Lower leg skin (tissue), 2 donors: ENCODE data around the genes TRAPPC5 and ELAVL1.

DNA sequence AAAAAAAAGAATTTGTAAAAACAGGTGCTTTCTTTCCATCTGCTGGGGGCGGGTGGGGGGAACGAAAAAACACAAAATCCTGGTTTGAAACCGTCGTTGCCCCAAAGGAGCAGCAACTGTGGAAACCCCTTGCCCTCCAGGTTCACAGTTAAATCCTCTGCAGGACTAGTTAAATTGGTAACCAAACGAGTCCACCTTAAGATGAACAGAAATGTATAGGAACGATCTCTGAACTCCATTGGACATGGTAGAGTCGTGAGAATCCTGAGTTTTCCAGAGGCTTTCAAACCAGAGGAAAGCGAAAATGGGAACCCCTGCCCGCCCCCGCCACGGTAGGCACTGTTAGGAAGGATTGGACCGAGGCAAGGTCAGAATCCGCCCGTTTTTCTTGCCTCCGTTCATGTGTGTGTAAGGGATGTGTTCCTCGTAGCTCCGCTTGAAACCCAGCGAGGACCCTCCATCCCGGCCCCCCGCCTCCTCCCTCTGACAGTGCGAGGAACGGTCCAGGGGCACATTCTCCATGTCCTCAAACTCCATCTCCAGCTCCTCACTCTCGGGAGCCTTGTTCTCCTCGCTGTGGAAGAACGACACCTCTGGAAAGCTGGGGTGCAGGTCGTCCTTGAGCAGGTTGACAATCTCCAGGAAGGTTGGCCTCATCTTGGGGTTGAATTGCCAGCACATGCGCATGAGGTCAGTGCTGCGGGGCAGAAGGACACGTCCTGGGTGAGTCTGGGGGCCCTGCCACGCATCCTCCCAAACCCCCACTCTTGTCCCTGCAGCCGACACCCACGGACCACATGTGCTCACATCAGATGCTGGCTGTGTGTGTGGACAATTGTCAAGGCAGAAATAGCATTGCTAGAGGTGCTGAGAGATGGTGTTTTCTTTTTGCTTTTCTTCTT is 47.5 kb downstream of the ZNF557 start:
- PRO-cap: no peak
- RAMPAGE, long total RNA, 2 experiments: no peak in any of the 2 experiments

- PRO-cap: no peak
- RAMPAGE, long total RNA, 2 experiments: no peak in any of the 2 experiments
Measured at GRCh38 chr19:7125173-7125688, 55.7 kb downstream of the ZNF557 start.

DNA sequence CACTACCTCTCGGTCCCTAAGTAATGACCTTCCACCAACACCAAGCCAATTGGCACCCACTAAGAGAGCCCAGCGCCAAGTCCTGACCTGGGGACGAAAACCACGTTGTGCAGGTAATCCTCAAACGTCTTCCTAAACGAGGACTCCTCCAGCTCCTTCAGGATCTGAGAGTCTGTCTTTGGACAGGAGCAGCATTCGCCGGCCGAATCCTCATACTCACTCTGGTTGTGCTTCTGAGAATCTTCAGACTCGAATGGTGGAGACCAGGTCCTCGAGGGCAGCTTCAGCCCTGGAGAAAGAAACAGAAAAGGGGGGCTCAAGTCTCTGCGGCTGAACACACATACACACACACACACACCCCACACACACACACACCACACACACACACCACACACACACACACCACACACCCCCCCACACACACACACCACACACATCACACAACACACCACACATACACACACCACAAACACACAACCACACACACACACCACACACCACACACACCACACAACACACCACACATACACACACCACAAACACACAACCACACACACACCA is 83.2 kb downstream of the ZNF557 start:
- PRO-cap: no peak
- RAMPAGE, long total RNA, 2 experiments: no peak in any of the 2 experiments

GRCh38 chr19:7293028-7293711 is 1.0 kb downstream of the INSR start:
- PRO-cap: unidirectional peak, plus-strand start at chr19:7293597
- RAMPAGE, long total RNA, 2 experiments: no peak in any of the 2 experiments

DNA sequence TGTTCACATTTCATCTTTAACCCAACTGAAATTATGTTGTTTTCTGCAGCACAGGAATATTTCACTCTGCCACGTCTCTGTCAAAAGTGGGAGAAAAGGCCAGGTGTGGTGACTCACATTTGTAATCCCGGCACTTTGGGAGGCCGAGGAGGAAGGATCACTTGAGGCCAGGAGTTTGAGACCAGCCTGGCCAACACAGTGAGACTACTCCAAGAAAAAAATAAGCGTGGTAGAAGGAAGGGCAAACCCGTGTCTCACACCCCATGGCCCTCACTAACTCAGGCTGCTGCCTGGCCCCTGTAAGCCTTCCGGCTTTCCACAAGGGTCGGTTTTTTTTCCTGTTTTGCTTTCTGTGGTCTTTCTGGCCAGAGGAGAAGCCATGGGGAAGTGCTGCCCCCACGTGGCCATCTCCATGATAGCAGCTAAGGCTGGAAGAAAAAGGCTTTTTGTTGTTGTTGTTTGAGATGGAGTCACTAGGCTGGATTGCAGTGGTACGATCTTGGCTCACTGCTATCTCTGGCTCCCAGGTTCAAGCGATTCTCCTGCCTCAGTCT is 7.8 kb upstream of the ARHGEF18 start:
- PRO-cap: no peak
- RAMPAGE, long total RNA, 2 experiments: no peak in any of the 2 experiments

- PRO-cap: bidirectional peak, plus-strand start at chr19:7395152, minus-strand start at chr19:7395041
- RAMPAGE, long total RNA, 2 experiments: start-site peak on the plus strand in 2 of 2 experiments, at chr19:7395141-7395179 at its widest, 156 to 189 reads per replicate
Measured at GRCh38 chr19:7394571-7395282, 46.0 kb downstream of the ARHGEF18 start.

- PRO-cap: no peak
- RAMPAGE, long total RNA, 2 experiments: no peak in any of the 2 experiments
Measured at GRCh38 chr19:7519794-7520772, 2.3 kb upstream of the MCOLN1 start.

DNA sequence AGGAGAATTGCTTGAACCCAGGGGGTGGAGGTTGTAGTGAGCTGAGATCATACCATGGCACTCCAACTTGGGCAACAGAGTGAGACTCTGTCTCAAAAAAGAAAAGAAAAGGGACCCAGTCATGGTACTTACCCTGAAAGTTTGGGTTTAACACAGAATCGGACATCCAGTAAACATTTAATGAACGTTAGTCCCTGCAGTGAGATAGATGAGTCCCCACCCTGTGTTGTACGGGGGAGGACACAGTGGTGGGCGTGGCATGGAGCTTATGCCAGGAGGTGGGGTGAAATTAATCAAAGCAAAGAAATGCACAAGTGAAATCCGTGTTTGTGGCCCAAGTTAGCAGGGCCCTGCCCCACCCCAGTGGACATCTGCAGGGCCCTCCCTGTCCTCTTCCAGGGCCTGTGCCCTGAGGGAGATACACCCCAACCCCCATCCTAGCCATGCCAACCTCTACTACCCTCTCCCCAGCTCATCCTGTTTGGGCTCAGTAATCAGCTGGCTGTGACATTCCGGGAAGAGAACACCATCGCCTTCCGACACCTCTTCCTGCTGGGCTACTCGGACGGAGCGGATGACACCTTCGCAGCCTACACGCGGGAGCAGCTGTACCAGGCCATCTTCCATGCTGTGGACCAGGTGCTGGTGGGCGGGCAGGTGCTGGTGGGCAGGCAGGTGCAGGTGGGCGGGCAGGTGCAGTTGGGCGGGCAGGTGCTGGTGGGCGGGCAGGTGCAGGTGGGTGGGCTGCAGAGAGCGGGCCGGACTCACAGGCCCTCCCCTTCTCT is 3.7 kb downstream of the MCOLN1 start:
- PRO-cap: no peak
- RAMPAGE, long total RNA, 2 experiments: no peak in any of the 2 experiments

- PRO-cap: no peak
- RAMPAGE, long total RNA, 2 experiments: no peak in any of the 2 experiments
Measured at GRCh38 chr19:7553483-7553960, 18.0 kb downstream of the PNPLA6 start.

DNA sequence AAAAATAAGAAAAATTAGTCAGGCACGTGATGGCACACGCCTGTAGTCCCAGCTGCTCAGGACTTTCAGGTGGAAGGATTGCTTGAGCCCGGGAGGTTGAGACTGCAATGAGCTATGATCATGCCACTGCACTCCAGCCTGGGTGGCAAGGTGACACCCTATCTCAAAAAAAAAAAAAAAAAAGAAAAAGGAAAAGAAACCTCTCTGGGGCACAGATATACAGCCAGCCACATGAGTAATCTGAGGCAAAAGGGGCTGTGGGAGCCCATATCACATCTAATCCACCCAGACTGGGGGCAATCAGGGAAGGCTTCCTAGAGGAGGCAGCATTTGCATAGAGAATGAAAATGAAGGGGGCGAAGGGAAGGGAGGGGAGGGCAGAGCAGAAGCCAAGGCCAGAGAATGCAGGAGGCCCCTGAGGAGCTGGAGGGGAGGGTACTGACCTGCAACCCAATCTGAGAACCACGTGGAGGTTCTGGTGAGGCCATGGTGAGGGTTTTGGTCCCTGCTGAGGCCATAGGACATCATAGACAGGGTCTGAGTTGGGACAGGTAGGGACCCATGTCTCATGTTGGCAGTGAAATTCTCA is 13.2 kb downstream of the STXBP2 start:
- PRO-cap: no peak
- RAMPAGE, long total RNA, 2 experiments: no peak in any of the 2 experiments

- PRO-cap: bidirectional peak, plus-strand start at chr19:7680861, minus-strand start at chr19:7680743
- RAMPAGE, long total RNA, 2 experiments: start-site peak on the plus strand in 2 of 2 experiments, at chr19:7680823-7680862 at its widest, 15 to 26 reads per replicate
Measured at GRCh38 chr19:7680552-7681330, at the start of gene TRAPPC5. TRAPPC5 (plus strand) TSS chr19:7680833.

DNA sequence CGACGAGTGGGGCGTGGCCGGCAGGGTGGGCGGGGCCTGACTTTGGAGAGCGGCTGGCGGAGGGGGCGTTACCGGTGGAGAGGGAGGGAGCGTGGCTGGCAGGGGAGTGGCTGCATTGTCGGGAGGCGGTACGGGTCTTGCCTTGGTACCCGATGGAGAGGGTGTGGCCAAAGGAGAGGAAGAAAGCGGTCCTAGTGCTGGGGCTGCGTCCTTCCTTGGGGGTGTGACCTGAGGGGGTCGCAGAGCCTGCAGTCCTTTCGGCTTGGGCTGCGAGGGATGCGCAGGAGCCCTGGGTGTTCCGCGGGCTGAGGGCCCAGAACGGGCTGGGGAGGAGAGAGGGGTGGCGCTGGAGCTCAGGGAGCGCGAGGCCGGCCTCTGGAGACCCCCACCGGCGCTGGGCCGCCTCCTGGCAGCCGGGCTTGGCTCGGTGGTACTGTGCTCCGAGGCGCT is 2.0 kb downstream of the PRR36 start:
- PRO-cap: no peak
- RAMPAGE, long total RNA, 2 experiments: no peak in any of the 2 experiments

GRCh38 chr19:7873537-7874102 is 570 bp downstream of the PRR36 start:
- PRO-cap: no peak
- RAMPAGE, long total RNA, 2 experiments: no peak in any of the 2 experiments

DNA sequence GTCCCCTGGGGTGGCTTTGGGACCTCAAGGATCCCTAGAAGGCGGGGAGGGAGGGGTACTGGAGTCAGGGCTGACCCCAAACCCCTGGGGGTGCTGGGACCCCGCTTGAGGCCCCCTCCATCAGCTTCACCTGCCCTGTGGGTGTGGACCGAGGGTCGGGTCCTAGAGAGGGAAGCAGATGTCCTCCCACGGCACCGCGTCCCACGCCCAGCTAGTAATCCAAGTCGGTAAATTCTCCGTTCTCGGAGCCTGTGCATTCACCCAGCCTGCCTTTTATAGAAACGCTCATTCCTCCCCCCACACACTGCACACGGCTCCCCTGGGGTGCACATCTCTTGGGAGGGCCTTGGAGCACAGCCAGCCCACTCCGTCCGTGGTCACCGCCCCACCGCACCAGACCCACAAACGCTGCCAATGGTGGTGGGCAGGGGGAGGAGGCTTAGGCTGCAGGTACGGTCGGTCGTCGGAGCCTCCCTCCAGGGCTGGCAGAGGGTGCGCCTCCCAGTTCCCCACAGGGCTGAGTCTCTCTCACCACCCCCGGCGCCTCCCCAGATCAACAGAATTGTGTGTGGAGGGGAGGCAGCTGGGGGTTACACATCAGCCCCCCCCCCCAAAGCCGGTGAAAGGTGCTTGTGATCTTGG is 2.2 kb downstream of the CTXN1 start:
- PRO-cap: no peak
- RAMPAGE, long total RNA, 2 experiments: no peak in any of the 2 experiments

- PRO-cap: no peak
- RAMPAGE, long total RNA, 2 experiments: no peak in any of the 2 experiments
Measured at GRCh38 chr19:7931248-7932293, 5.6 kb upstream of the CTXN1 start.

- PRO-cap: no peak
- RAMPAGE, long total RNA, 2 experiments: no peak in any of the 2 experiments
Measured at GRCh38 chr19:7969565-7969878, 26.1 kb upstream of the TIMM44 start.

DNA sequence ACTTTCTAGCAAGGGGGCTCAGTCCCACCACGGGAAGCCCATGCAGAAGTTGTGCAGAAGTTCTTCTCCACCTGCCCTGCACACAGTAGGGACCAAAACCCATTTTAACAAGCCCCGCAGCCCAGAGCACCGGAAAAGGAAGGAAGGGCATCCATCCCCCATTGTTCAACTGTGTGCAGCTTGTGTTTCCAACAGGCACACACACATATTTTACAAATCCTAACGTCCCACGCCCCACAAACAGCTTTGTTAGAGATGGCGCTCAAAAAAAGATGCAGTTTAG is 807 bp downstream of the ELAVL1 start:
- PRO-cap: no peak
- RAMPAGE, long total RNA, 2 experiments: no peak in any of the 2 experiments

DNA sequence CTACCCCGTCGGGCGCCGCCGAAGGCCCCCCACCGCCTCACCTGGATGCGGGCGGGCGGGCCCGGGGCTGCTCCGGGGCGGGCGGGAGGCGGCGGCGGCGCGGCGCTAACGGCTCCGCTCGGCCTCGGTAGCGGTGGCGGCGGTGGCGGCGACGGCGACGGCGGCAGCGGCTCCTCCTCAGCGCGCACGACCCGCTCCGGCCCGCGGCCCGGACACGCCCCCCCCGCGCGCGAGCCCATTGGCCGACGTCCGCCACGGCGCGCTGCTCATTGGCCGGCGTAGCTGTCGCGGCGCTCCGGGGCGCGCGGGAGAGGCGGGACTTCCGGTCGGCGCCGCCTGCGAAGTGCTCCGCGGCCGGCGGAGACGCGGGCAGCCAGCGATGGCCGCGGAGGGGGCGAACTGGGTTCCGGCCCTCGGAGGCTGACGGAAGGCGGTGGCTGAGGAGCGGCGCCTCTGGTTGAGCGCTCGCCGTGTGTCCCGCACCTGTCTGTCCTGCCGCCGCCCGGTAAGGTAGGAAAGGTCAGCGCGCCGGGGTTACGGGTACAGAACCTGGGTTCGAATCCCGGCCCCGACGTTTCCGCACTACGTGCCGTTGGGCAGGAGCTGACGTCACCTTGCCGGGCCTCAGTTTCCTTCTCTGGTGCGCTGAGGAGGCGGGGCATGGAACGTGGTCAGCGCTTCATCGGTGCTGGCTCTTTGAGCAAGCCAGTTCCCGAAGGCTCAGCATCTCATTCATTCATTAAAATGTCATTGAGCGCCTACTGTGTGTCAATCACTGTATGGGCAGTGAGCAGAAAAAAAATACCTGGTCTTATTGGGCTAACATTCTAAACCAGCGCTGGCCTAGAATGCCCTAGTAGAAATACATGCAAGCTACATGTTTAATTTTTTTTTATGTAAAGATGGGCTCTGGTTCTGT is at the start of gene ELAVL1:
Gene ELAVL1 (minus strand): TSS at position 188 of the 919 bp plus-strand sequence.
- PRO-cap: bidirectional peak, plus-strand start at position 341 of the sequence, minus-strand start at position 188 of the sequence
- RAMPAGE, long total RNA, 2 experiments: no peak in any of the 2 experiments

- PRO-cap: no peak
- RAMPAGE, long total RNA, 2 experiments: no peak in any of the 2 experiments
Measured at GRCh38 chr19:8085760-8086610, 33.4 kb downstream of the CCL25 start.

GRCh38 chr19:8250646-8251372 is 41.6 kb downstream of the CERS4 start:
- PRO-cap: no peak
- RAMPAGE, long total RNA, 2 experiments: no peak in any of the 2 experiments